Camera-type eye (tissue), 1 donor: Measurements from ENCODE around the gene VWA2.

- RAMPAGE, long total RNA: no peak
Measured at GRCh38 chr10:112952998-112953629, 3.1 kb downstream of the TCF7L2 start.

DNA sequence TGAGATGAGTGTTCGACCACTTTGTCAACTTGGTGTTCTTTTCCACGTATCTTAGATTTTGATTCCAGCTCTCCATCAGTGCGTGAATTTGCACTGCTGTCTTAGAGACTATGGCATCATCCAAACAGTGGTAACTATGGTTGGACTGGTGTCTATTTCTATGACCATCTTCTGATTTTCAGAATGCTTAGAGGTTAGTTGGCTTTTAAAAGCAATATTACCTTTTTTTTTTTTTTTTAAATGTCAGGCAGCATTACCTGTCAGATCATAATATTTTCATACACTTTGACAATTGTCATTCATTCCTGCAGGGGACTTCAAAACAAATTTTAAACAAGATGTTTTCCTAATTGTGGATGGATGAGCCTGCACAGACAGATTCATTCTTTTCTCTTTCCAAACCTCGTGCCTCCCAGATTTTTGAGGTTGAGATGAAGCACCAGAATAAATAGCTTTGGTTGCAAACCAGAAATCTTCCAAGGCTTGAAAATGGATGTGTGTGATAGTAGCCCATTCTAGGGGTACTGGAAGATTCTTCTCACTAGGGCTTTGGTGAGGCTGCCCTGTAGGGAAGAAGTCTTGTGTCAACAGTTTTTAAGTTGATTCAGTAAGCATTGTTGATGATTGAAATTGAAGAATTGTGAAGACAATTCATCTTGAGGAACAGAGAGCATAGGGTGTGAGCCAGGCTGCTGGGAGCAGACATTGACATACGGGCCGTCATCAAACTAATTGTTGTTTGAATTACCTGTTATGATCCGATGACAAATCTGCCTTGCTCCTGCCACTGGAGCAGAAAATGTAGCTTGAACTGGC, 26.9 kb downstream of the TCF7L2 start:
- RAMPAGE, long total RNA: no peak

DNA sequence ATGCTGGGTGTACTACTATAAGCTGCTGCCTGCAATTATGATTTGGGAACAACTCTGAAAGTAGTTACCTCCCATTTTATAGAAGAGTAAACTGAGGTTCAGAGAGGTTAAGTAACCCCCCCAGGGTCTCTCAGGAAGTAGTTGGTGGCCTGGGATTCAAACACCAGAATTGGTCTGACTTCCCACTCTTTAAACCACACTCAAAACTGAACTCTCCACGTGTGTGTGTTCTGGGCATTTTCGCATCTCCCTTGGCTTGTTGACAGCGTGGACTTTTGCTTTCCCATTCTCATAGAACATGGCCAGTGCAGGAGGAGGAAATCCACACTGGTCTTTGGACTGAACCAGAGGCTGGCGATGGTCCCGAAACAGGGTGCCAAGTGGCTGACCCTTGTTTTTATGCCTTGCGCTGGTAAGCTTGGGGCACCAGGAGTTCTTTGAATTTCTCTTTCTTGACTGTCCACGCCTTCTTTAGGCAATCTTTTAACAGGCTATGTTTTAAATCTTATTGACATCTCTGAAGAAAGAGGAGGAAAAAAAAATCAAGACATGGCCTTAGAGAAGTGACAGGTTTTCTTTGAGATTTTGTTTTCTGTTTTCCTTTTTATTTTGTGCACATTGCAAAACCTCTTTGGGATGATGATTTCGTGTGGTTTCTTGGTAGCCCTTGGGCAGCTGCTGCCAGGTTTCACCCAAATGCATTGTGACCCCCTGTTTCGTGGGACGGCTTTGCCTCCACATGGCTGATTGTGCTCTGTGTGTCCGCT, 71.7 kb downstream of the TCF7L2 start:
- RAMPAGE, long total RNA: no peak

- RAMPAGE, long total RNA: no peak
Measured at GRCh38 chr10:113059998-113061251, 110.4 kb downstream of the TCF7L2 start.

DNA sequence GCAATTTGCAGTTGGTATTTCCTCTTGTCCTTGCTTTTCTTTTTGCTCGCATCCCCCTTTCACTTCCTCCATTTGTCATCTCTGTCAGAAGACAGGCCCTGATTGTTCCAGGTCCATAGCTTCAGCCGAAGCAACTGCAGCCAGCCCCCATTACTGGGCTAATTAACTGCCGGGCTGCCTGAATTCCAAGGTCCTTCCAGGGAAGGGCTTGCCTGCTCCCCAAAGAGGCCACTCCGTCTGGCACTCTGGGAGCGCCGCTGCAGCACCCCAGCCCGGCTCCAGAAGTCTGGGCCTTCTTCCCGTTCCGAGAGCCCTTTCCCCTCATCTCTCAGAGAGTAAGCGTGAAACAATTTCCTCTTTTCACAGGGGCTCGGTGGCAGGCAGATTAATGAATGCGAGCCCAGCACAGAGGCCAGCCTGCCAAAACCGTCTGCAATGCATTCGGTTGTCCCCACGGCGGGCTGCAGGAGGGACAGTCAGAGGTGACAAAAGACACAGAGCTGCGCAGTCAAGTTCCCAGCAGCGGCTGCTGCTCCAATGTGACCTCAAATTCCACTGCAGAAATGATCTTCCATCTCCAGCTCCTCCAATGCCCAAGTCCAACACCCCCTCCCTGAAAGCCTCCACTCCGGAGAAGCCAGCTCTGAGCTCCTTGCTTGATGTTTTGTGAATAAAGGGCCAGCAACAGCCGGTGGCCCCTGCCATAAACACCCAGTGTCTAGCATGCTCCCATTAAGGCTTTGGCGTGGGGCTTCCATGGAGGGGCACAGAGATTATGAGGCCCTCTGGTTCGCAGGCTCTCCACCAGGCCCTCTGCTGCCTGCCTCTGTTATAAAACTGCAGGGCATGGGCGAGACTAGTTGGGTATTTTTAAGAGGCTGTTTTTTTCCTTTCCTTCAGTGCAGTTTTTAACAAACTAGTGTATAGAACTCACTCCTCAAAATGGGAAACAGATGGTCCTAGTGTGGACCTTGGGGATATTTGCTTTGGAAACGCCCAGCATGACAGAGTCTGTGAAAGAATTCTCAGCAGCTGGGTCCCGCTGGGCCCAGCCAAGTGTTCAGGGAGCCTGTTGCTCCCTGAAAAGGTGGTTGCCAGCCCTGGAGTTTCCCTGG, 279.2 kb upstream of the HABP2 start:
- RAMPAGE, long total RNA: no peak

- RAMPAGE, long total RNA: no peak
Measured at GRCh38 chr10:113320934-113321546, 231.8 kb upstream of the HABP2 start.

- RAMPAGE, long total RNA: no peak
Measured at GRCh38 chr10:113425504-113425997, 127.3 kb upstream of the HABP2 start.

DNA sequence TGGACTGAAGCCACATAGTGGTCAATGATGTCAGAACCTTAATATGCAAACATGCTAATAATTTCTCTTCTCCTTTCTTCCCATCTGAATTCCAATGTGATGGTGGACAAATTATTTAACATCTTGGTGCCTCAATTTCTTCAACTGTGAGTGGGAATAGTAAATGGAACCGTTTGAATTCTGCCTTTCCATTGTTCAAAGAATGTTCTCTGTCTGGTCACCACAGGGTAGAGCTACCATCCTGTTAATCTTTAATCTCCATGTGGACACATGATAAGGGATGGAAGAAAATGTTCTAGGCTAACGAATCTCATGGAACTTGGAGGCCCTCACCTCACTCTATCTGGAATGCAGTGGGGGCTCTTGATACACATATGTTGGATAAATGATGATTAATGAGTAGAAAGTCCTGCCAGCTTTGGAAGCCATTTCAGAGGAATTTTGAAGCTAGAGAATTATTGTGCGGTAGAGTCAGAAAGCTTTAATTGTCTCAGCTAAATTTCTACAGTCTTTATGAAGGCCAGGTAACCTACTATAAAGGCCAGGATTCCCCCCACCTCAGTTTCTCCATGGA, 118.5 kb upstream of the HABP2 start:
- RAMPAGE, long total RNA: no peak

DNA sequence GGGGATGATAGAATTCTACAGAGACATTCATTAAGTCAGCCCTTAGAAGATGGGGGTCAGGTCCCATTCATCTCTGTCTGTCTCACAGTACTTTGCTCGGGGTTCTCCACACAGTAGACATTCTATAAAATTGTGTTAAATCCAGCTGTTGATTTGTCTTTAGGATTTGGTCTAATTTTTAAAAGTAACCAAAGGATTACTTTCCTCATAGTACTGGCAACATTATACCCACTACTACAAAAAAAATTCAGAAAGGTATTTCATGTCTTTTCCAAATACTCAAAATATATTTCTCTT, 31.8 kb downstream of the HABP2 start:
- RAMPAGE, long total RNA: no peak

- RAMPAGE, long total RNA: no peak
Measured at GRCh38 chr10:113613900-113614333, 49.9 kb downstream of the NRAP start.

DNA sequence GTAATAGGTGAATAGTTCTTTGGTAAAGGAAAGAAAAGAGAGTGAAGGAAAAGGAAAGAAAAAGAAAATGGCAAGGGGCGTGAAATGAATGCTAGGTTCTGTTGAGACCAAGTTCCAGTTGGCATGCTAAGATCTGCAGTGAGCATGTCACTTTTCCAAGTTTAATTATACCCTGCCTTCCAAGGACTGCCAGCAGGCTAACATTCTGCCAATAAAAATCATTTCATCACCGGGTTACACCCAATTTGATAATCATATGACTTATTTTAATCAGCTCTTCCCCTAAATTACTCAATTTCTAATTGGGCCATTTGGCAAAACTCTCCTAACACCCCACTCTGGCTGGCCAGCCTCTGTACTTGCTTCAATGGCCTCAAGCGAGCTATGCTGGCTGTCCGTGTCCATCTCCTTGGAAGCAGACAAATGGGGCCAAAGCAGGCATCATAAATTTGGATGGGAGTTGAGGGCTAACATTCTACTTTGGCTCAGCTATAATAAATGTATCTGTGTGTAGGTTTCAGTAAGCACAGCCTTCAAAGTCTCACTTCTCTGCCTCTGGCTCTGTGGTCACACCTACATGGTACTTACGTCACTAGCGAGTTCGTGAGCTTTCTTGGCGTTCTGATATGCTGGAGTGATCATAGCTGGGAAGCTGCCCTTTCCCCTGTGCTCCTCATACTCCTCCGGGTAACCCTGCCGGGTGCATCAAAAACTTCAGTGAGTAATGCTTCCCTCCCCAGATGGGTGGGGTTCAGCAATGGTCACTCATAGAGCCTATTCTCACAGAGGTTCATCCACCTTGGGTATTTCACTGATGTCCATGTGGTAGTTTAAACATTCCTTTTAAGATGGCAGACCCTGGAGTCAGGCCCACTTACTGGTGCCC, 17.3 kb downstream of the NRAP start:
- RAMPAGE, long total RNA: no peak

GRCh38 chr10:113709082-113709465, 29.4 kb downstream of the CASP7 start:
- RAMPAGE, long total RNA: no peak

DNA sequence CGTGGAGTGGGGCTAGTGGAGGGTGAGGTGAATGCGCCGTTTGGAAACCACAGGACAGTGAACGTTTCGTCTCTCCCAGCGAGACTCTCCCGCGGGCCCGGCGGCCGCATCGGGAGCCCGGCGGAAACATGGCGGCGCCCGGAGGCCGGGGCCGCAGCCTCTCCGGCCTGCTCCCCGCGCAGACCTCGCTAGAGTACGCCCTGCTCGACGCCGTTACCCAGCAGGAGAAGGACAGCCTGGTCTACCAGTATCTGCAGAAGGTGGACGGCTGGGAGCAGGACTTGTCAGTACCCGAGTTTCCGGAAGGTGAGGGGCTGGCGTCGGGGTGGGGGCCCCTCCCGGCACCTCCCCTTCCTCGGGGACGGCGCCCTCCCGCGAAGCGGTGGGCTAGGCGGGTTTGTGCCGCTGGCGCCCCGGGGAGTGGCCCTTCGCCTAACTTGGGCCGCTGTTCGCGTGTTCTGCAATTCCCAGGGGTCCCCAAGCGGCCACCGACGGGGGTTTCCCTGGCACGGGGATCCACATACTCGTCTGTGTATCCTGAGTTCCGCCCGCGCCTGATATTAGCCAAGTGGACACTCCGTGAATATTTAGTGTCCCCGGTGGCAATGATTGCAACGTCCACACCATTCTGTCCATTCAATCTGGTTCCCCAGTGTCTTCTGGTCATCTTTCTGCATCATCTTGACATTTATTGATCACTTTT, 435 bp downstream of the NHLRC2 start:
- RAMPAGE, long total RNA: no peak

GRCh38 chr10:113860560-113861279, 6.3 kb downstream of the NHLRC2 start:
- RAMPAGE, long total RNA: no peak

GRCh38 chr10:113961279-113962022, 82.2 kb upstream of the ADRB1 start:
- RAMPAGE, long total RNA: no peak

DNA sequence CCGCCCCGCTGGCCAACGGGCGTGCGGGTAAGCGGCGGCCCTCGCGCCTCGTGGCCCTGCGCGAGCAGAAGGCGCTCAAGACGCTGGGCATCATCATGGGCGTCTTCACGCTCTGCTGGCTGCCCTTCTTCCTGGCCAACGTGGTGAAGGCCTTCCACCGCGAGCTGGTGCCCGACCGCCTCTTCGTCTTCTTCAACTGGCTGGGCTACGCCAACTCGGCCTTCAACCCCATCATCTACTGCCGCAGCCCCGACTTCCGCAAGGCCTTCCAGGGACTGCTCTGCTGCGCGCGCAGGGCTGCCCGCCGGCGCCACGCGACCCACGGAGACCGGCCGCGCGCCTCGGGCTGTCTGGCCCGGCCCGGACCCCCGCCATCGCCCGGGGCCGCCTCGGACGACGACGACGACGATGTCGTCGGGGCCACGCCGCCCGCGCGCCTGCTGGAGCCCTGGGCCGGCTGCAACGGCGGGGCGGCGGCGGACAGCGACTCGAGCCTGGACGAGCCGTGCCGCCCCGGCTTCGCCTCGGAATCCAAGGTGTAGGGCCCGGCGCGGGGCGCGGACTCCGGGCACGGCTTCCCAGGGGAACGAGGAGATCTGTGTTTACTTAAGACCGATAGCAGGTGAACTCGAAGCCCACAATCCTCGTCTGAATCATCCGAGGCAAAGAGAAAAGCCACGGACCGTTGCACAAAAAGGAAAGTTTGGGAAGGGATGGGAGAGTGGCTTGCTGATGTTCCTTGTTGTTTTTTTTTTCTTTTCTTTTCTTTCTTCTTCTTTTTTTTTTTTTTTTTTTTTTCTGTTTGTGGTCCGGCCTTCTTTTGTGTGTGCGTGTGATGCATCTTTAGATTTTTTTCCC, 1.6 kb downstream of the ADRB1 start:
- RAMPAGE, long total RNA: no peak

GRCh38 chr10:114064575-114065244, 21.0 kb downstream of the ADRB1 start:
- RAMPAGE, long total RNA: no peak

DNA sequence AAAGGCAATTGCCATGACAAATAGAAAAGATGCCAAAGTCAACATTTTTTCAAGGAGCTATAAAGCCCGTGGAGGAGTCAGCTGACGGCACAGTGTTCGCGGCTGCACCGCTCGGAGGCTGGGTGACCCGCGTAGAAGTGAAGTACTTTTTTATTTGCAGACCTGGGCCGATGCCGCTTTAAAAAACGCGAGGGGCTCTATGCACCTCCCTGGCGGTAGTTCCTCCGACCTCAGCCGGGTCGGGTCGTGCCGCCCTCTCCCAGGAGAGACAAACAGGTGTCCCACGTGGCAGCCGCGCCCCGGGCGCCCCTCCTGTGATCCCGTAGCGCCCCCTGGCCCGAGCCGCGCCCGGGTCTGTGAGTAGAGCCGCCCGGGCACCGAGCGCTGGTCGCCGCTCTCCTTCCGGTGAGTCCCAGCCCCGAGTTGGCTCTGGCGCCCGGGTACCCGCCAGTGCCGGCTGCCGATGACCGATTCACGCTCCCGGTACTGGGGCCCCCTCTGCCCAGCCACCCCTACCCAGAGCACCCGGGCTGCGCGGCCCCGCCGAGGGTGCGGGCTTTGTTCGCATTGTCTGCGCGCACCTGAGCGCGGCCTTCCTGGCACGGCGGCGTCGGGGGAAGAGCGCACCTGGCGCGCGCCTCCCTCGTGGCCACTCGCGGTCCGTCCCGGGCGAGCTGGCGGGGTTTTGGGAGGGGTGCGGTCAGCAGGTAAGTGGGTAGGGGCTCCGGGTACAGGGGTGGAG, at the start of gene VWA2:
TSS of gene VWA2 (plus strand) at position 90 of the 742 bp plus-strand sequence.
- RAMPAGE, long total RNA: no peak

DNA sequence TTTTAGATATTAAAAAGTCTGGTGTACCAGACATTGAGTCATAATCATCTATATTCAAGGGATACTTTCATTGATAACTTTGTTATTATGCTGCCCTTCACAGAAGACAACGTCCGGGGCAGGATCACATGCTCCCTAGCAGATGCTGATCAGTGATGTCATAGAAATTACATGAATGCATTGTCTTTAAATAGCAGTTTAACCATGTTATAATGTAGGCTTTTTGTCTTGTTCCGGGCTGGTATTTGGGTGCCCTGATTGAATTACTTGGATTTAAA, 54.0 kb downstream of the VWA2 start:
- RAMPAGE, long total RNA: no peak

DNA sequence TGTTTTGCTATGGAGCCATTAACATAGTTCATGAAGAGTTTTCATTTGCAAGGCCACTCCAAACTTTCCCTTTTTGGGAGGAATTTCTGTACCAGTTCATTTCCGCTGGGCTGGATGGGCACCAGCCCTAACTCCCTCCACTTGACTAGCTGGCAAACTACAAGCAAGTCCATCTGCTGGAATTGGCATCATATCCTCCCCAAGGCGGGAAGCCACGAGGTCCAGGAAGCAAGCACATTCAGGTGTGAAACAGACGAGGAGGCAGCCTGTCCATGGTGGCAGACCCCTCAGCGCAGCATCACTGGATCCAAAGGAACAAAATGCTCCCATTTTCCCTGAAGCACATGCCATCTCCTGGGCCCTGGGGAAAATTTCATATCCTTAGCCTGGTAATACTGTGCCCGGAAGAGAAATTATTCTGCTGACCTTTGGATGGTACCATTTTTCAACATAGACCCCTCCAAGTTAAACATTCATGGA, 125.8 kb downstream of the ABLIM1 start:
- RAMPAGE, long total RNA: no peak